T47D (cell line): ENCODE measurements around the genes LBH, EHD3 and SPAST.

GRCh38 chr2:29016029-29016494 lies 35.0 kb downstream of the TOGARAM2 start:
- RRBS, result no CpG with 5 or more reads among the region's 9 CpGs

- RRBS, result no CpG with 5 or more reads among the region's 13 CpGs
These were observed 36.9 kb downstream of the TOGARAM2 start for GRCh38 chr2:29017896-29018449.

DNA sequence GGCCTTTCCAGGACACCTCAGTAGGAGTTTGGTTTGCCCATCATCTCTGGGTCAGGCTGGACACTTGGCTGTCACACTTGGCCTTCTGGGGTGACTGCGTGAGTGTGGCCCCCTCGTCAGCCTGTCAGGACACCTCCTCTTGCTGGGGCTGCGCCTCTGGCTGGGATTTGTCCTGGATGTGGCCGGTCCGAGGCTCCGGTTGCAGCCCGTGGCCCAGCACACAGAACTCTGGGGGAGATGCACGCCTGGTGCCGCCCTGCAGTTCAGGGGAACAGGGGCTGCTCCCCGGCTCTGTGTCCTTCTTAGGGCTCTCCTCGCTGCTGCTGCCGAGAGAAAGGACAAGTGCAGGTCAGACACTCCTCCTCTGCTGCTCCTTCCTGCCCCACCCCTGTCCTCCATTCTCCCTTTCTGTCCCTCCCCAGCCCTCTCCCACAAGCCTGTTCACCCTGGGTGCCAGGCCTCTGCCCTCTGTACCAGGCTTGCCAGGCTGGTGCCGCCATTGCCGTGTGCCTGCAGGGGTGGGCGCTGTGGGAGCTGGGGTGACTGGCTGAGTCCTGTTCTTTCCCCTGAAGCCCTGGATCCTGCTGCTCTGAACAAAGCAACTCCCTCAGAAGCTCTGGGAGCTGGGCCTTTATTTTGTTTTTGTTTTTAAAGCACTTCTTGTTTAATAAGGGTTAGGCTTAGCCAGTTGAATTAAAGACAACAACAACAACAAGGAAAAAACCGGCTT lies 9.4 kb downstream of the PCARE start:
- RRBS, result 76% methylated on average over 4 of the region's 16 CpGs

- RRBS, result 7% methylated on average over 7 of the region's 20 CpGs
These were observed 392.5 kb downstream of the ALK start for GRCh38 chr2:29528690-29529548.

DNA sequence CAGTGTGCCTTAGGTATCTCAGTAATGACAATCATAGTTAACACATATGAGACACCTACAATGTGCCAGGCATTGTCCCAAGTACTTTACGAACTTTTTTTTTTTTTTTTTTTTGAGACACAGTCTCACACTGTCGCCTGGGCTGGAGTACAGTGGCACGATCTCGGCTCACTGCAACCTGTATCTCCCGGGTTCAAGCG lies 17.1 kb upstream of the LBH start:
- RRBS, result no CpG with 5 or more reads among the region's 6 CpGs

DNA sequence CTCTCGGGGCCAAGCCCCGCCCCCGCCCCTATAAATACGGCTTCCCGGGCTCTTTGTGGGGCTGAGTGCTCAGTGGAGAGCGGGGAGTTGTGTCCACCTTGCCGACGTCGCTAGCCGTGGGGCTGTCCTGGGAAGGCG lies at the start of gene LBH:
LBH (plus strand) TSS at position 61 of the 138 bp plus-strand sequence.
- RRBS, result 38% methylated on average over 5 of the region's 11 CpGs

GRCh38 chr2:30252940-30253449 lies 21.7 kb downstream of the LBH start:
- RRBS, result no CpG with 5 or more reads among the region's 3 CpGs

- RRBS, result no CpG with 5 or more reads among the region's 3 CpGs
These were observed 39.7 kb downstream of the LBH start for GRCh38 chr2:30270987-30271497.

- RRBS, result no CpG with 5 or more reads among the region's 8 CpGs
These were observed 73.2 kb upstream of the LCLAT1 start for GRCh38 chr2:30373783-30374279.

DNA sequence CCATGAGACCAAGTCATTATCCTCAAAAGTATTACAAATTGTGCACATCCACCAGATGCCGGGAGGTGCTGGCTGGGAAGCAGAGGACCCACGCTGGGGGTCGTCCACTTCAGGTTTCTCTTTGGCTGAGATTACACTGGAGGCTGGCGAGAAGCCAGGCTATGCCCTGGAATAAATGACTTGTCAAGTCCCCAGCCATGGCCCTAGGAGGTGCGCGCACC lies 42.5 kb upstream of the LCLAT1 start:
- RRBS, result no CpG with 5 or more reads among the region's 6 CpGs

GRCh38 chr2:30823244-30824008 lies 16.2 kb upstream of the CAPN13 start:
- RRBS, result no CpG with 5 or more reads among the region's 13 CpGs

- RRBS, result 7% methylated on average over 43 of the region's 85 CpGs
These were observed at the start of gene EHD3 for GRCh38 chr2:31233764-31235037. Gene EHD3, plus strand, starts transcription at chr2:31234152.

- RRBS, result no CpG with 5 or more reads among the region's 4 CpGs
These were observed 2.9 kb downstream of the EHD3 start for GRCh38 chr2:31236948-31237179.

DNA sequence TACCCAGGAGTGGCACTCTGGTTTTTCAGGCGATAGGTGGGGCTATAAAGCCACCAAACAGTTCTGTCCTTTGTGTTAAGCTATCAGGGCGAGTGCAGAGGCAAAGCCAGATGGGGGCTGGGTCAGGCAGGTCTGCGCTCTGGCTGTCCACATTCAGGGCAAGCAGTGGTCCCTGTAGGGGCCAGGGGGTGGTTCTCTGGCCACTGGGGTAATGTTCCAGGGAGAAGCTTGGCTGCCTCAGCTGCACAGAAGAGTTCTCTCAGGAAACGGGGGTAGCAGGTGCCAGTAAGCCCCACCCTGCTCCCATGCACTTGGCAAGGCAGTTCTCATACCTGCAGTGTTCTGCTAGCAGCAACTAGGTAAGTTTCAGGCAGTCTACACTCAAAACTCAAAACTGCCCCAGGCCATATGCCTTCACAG lies 95.0 kb upstream of the SRD5A2 start:
- RRBS, result no CpG with 5 or more reads among the region's 4 CpGs

GRCh38 chr2:31879026-31880070 lies 131.5 kb downstream of the MEMO1 start:
- RRBS, result no CpG with 5 or more reads among the region's 1 CpG

- RRBS, result no CpG with 5 or more reads among the region's 1 CpG
These were observed 76.5 kb downstream of the MEMO1 start for GRCh38 chr2:31934270-31934763.

- RRBS, result no CpG with 5 or more reads among the region's 8 CpGs
These were observed 1.9 kb downstream of the MEMO1 start for GRCh38 chr2:32008959-32009335.

DNA sequence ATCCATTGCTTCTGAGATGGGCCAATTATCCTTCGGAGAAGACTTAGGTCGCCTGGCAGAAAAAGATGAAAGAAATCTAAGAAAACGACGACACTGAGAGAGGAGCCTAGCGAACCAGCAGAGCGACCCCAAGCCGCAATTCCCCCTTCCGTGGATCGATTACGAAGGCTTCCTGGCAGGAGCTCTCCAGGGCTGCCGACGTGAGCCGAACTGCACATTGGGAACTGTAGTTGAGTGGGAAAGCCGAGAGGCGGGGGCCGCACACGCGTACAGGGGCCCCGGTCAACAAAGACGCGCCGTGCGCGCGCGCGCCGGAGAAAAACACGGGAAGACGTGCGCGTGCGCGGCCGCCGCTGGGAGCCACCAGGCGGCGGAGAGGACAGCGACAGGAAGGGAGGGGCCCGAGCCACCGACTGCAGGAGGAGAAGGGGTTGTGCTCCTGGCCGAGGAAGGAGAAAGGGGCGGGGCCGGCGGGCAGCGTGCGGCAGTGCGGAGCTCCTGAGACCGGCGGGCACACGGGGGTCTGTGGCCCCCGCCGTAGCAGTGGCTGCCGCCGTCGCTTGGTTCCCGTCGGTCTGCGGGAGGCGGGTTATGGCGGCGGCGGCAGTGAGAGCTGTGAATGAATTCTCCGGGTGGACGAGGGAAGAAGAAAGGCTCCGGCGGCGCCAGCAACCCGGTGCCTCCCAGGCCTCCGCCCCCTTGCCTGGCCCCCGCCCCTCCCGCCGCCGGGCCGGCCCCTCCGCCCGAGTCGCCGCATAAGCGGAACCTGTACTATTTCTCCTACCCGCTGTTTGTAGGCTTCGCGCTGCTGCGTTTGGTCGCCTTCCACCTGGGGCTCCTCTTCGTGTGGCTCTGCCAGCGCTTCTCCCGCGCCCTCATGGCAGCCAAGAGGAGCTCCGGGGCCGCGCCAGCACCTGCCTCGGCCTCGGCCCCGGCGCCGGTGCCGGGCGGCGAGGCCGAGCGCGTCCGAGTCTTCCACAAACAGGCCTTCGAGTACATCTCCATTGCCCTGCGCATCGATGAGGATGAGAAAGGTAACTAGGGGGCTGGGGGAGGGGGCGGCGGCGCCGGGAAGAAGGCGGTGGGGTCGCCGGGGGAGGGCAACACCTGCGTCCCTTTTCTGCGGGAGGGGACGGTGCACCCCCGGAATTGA lies at the start of gene SPAST:
SPAST (plus strand) TSS at position 344 of the 1,153 bp plus-strand sequence.
- RRBS, result 1% methylated on average over 30 of the region's 118 CpGs

DNA sequence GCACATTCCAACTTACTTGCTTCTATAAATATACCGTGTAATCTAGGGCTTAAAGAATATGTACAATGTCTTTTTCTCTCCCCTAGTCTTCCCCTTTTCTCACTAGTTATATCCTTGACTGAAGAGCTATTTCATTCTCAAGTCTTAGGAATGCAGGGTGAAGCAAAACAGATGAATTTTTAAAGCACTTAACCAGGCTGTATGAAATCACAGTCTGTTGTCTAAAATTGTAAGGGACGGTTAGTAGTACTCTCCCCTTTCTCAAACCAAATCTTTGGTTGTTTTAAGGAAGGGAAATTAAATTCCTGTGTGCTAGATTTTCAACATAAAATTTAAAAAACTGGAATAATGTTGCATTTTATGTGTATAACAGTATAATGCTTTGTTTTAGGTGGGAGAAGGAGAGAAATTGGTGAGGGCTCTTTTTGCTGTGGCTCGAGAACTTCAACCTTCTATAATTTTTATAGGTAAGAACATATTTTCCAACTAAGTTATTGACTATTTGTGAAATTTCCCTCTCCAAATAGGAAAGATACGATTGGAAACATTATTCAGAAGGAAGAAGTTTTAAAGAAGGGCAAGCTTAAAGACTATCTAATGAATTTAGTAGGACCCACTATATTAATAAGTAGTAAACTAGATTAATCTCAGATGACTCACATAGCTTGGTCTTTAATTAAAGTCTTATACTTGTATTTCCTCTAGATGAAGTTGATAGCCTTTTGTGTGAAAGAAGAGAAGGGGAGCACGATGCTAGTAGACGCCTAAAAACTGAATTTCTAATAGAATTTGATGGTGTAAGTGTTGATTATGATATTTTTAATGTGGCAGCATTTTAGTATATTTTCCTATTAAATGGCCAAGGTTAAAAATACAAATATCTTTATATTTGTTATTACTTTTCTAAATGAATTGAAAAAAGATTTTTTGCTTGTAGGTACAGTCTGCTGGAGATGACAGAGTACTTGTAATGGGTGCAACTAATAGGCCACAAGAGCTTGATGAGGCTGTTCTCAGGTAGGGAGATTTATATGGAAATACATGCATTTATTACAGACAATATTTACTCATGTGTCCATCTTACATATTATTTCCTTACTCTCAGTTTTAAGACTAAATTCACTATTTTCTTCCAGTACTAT lies 29.1 kb upstream of the SLC30A6 start:
- RRBS, result no CpG with 5 or more reads among the region's 6 CpGs

DNA sequence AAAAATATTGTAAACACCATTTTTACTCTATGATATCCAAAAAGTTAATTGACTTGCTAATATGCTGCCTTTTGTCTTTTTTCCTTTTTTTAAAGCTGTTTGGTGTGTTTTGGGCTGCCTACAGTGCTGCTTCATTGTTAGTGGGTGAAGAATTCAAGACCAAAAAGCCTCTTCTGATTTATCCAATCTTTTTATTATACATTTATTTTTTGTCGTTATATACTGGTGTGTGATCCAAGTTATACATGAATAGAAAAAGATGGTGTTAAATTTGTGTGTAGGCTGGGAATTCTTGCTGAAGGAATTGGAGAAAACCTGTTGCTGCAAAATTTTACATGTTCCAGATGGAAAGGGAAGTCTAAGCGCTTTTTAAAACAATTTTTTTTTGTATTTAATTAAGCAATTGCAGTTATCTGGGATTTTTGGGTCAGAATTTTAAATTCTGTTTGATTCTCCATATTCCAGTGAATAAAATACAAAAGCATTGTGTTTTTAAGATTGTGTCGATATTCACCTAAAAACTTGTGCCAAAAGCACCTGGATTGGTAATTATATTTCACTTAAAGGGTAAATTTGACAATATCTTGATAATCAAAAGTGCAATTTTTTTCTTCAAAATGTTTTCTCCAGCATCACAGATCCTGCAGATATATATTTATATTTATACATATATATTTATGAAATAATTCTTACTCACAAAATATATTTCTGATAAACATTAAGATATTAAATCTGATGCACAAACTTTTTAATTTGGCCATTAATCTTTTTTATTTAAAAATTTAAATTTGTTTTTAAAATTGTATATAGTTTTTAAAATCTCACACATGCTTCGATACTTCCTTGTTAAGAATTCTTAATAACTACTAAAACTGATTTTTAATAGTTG lies 27.9 kb downstream of the YIPF4 start:
- RRBS, result no CpG with 5 or more reads among the region's 4 CpGs